ENCODE measurements around the gene CBY3.

DNA sequence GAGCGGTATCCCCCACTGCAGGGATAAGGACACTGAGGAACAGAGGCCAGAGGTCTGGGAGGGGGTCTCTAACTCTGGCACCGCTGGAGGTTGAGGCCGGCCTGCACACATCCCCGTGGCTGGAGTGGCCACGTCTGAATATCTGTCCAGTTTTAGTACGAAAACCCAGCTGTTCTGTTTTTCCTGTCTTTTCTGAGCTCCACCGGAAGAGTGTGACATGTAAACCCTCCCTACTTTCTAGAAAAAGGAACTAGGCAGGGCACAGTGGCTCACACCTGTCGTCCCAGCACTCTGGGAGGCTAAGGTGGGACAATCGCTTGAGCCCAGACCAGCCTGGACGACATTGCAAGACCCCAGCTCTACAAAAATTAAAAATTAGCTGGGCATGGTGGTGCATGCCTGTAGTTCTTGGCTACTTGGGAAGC, 8.1 kb upstream of the PHYKPL start:
- RRBS = no CpG with 5 or more reads among the region's 10 CpGs

GRCh38 chr5:178428811-178429480, 161.2 kb downstream of the COL23A1 start:
- RRBS = no CpG with 5 or more reads among the region's 20 CpGs

DNA sequence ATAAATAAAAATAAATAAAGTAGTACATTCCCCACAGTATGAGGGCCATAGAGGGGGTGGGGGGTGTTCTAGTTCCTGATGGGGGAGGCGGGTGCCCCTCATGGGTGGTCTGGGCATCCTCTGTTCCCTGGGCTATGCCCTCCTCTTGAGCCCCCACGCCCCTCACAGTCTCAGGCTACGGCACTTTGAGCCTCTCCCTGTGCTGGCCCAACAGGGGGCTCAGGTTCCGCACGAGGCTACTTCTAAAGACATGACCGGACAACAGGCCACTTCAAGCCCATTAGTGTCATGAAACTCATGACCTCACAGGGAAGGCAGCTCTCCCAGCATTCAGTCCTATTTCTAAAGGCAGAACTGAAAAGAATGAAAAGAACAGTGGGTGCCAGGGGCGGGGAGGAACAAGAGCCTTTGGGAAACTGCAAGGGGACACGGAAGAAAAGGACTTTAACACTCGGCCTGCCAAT, 45.1 kb downstream of the COL23A1 start:
- RRBS = no CpG with 5 or more reads among the region's 9 CpGs

- RRBS = no CpG with 5 or more reads among the region's 3 CpGs
These were observed 853 bp upstream of the COL23A1 start for GRCh38 chr5:178591099-178591392.

DNA sequence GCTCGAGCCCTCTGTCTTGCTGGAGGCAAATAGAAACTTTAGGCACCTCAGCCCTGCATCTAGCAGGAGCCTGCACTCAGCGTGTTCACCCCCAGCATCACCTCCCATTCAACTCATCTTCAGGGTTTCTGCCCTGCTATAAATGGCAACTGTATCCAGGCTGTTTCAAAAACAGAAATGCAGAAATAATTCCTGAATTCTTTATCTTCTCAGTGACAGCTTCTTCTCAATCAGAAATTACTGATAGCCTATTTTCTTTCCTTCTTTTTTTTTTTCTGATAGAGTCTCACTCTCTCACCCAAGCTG, 31.3 kb downstream of the ZNF354A start:
- RRBS = no CpG with 5 or more reads among the region's 2 CpGs

- RRBS = 5% methylated on average over 13 of the region's 23 CpGs
These were observed 142 bp downstream of the GRM6 start for GRCh38 chr5:178995047-178995309.

GRCh38 chr5:179558418-179558617, 8.0 kb downstream of the RUFY1 start:
- RRBS = no CpG with 5 or more reads among the region's 7 CpGs

DNA sequence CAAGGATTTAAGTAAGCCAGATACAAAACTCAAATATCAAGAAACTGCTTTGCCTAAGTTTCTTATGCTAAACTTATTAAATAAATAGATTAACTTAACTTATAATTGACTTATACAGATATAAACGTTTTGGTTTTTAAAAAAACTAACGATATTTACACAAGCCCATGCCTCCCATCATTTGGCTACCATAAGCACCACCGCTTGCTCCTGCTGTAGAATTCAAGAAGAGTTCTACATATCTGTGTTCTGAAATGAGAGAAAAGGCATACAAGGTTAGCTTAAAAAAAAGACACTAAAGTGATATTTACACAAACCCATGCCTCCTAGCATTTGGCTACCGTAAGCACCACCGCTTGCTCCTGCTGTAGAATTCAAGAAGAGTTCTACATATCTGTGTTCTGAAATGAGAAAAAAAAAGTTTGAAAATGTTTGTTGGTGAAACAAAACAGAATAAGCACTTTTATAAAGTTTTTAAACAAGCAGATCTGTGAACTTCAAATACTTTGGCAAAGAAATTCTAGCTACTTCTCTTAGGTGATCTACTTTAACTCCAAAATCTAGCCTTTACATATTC, 6.7 kb downstream of the HNRNPH1 start:
- RRBS = no CpG with 5 or more reads among the region's 5 CpGs

DNA sequence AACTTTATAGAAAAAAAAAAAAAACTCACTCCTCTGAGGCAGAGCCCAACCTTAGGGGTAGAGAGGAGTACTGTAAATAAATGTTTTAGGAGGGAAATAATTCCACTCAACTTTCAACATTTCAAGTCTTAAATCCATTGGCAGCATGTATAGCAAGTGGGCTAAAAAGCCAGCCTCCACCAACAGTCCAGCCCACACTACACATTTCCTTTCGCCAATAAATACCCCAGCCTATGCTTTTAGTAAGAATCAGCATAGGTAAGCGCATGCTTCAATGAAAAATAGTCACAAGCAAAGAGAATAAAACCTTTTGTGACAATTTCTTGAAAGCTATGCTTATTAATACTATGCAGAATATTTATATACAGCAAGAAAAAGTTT, 5.0 kb downstream of the HNRNPH1 start:
- RRBS = no CpG with 5 or more reads among the region's 2 CpGs

- RRBS = no CpG with 5 or more reads among the region's 3 CpGs
These were observed at the start of gene CBY3 for GRCh38 chr5:179680929-179681203. Gene CBY3, minus strand, starts transcription at chr5:179681034.

DNA sequence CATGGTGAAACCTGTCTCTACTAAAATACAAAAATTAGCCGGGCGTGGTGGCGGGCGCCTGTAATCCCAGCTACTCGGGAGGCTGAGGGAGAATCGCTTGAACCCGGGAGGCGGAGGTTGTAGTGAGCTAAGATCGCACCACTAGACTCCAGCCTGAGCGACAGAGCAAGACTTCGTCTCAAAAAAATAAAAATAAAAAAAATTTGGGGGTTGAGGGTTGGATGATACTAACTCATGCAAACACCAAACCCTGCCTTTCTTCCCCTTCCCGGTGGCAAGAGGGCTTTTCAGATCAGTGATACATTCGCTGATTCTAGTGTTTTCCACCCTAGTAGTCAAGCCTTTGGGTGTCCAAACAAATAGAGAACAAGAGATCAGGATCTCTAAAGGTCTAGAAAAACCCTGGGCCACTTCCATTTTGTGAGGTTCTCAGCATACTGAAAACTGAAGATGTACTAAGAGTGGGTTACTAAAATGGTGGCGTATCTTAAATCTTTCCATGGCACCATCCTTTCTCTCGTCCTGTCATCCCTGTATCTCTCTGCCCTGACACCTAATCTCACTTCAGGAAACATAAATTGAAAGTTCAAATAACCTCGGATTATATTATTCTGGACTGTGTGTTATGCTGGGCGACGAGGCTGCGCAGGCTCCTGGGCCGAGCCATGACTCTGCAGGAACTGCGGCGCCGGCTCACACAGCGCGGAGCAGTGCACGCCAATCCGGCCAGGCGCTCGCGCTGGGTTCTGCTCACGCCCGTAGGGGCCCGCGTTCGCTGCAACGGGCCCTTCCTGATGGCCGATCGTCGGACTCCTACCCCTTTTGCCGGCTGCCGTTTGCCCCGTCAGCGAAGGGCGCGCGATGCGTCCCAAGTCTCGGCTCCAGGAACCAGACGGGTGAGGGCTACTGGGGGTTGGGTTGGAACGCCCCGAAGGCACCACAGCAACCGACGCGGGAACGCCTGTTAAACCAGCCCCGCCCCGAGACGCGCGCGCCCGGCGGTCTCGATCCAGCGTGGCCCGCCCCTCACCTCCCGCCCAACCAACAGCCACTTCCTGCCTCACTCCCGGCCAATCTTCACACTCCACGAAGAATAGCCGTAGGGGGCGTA, 704 bp upstream of the CANX start:
- RRBS = under 1% methylated on average over 20 of the region's 71 CpGs

GRCh38 chr5:179716073-179716561, 16.5 kb upstream of the MAML1 start:
- RRBS = no CpG with 5 or more reads among the region's 4 CpGs

GRCh38 chr5:179724450-179725041, 8.1 kb upstream of the MAML1 start:
- RRBS = no CpG with 5 or more reads among the region's 6 CpGs

DNA sequence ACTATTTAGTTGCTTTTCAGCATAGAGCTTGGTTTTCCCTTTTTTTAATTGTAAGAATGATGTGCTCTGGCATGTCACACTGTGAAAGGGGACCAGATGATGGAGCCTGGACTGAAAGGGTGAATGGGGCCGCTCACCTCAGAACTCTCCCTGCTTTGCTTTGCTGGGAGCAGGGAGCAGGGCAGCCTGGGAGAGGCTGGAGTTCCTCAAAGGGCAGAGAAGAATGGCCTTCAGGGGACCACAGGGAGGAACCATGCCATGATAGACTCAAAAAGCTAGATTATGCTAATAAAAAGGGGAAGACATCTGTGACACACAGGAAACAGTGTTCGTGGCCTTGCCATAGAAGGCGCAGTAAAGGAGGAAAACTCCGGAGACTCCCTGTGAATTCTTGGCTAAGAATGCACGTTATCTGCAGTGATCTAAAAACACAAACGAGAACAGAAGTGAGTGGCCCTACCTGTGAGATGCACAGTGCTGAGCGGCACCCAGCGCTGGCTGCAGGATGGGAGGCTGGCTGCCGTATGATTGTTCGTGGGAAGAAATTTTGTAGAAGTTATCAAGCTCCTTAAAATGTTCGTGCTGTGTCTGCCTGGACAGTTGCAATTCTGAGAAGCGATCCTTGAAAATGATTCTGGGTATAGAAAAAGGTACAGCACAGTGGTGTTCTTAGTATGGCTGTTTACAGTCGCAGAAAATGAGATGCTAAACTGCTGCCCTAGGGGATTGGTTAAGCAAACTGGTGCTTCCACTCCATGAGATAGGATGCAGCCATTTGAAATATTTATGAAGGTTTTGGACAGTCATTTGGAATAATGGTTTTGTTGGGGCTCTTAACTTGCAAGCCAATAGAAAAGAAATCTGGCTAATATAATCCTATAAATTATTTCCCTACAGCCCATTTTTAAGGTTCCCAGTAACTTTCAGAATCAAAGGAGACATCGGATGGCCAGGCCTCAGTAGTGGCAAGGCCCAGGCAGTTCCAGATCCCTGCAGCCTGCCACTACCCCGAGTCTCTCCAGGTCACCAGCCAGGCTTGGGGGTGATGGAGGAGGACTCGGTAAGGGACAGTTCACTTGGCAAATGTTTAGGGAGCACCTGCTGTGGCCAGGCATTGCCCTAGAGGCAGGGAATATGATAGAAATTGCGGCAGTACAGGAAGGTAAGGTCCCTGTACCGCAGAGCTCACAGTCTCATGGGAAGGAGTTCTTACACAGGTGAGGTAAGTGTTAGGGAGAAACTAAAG, 15.6 kb upstream of the LTC4S start:
- RRBS = no CpG with 5 or more reads among the region's 18 CpGs

GRCh38 chr5:179794930-179795718, 1.3 kb downstream of the LTC4S start:
- RRBS = 7% methylated on average over 13 of the region's 38 CpGs

DNA sequence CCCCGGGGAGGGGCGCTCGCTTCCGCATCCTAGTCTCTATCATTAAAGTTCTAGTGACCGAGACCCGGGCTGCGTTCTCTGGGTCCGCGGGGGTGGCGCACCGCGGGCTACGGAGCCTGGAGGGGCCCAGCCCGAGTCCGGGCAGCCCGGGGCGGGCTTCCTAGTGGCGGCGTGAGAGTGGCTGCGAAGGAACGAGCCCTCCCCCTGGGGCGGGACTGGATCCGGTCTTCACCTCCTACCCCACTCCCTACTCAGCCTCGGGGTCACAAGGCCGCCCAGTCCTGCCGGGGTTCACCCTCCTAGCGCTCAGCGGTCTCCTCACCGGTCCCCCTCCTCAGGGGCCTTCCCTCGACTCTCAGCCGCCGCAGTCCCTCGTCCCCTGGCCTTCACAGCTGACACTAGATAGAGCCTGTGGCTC, 2.7 kb downstream of the LTC4S start:
- RRBS = 4% methylated on average over 26 of the region's 33 CpGs

DNA sequence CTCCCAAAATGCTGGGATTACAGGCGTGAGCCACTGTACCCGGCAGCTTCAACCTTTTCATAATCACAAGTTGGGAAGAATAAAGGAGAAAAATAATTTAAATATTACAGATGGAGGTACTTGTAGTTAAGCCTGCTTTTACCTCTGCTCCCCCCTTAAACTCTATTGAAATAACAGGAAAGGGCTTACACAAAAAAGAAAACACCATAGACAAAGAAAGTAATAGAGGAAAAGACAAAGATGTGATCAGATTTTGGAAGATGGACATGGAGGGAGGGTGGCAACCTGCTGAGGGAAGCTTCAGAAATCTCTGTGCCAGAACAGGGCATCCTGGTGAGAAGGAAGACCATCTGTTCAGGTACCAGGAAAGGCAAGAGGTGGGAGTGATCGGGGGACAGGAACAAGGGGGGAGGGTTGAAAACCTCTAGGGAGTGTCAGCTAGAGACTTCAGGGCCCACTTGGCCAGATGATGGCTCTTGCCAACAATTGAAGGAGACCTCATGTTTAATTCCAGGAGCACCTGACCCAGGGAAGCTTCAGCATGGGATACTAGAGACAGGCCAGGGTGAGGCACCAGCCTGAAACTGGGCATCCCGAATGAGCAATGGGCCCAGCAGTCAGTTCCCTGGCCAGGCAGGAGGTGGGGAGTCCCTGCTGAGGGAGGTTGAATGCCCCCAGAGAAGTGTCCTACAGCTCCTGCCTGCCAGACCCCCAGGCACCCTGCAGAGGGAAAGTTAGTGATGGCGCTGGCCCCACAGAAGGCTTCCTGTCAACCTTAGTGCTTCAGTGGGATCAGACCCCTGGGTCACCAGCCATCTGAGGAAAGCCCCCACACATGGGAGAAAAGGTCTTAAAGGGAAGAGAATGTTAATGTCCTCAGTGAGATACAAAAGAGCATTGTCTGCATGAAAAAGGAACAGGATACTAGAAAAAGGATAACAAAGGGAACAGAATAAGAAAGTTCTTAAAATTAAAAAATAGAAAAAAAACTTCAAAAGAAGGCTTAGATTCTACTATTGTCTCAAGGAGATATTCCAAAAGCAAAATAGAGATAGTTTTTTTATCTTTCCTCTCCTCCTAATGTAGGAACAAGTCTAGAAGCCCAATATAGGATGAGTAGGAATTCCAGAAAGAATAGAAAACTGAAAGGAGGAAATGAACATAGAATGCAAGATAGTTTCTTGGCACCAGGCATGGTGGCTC, 8.3 kb downstream of the SQSTM1 start:
- RRBS = no CpG with 5 or more reads among the region's 5 CpGs

- RRBS = no CpG with 5 or more reads among the region's 26 CpGs
These were observed 12.0 kb downstream of the SQSTM1 start for GRCh38 chr5:179832499-179833330.

GRCh38 chr5:179835866-179836491, 15.3 kb downstream of the SQSTM1 start:
- RRBS = no CpG with 5 or more reads among the region's 7 CpGs

GRCh38 chr5:179923355-179923579, 15.6 kb upstream of the TBC1D9B start:
- RRBS = no CpG with 5 or more reads among the region's 3 CpGs

Measured in zone of skin (tissue), 1 donor.